ENCODE measurements around a stretch of chr19.

DNA sequence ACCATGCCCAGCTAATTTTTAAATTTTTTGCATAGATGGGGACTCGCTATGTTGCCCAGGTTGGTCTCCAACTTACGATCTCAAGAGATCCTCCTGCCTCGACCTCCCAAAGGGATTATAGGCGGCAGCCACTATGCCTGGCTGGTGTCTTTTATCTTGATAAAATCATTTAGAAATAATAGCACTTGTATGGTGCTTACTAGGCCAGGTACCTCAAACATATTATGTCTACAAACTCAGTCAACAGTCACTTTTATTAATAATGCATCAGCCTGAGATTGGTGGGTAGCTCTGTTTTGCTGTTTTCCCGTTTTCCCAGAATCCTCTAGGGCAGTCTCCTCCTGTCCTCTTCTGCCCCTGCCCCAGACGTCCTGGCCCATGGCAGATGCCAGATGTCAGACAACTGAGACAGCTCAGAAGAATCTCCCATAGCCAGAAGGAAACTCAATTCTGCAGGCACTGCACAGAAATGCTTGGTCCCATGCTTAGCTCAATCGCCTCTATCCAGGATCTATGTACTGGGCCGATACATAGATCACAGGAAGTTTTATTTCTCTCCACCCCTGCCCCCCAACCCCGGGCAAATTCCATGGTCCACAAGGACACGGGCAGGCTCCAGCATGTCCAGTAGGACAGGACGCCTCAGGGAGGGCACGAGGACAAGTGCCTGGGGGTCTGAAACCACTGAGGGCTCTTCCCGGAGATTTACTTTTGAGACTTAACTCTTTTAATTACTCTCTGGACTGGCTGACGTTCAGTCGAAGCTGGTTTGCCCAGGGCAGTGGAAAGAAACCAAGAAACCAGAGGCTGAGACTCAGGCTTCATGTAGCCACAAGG lies 4.9 kb downstream of the MBD3 start:
- RRBS: 51% methylated on average over 3 of the region's 15 CpGs

DNA sequence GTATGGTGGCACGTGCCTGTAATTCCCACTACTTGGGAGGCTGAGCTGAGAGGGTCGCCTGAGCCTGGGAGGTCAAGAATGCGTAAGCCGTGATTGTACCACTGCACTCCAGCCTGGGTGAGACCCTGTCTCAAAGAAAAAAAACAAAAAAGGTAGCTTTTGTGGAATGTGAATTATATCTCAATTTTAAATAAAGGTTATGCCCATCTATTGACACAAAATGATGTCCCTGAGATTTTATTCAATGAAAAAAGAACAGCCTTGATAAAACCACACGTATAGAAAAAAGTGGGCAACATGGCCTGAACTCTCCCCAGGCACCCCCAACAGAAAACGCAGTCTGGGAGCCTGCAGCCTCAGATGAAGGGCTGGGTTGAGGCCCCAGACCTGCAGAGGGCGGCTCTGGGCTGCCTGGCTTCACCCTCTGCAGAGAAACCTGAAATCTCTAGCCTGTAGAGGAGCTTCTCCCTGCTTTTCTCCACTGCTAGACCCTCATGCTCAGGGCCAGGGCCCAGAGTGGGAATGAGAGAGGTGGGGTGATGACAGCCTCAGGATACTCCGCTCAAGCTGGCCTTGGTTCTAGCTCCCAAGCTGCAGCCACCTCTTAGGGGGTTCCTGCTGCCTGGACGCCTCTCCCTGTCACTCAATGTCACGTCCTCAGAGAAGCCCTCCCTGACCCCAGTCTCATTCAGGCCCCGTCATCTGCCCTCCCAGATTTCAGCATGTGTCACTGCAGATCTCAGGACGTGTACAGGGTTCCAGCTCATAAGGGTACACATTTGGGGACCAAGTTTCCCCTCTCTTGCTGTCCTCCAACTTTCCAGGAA lies 2.0 kb downstream of the MBD3 start:
- RRBS: no CpG with 5 or more reads among the region's 12 CpGs

GRCh38 chr19:1839651-1840279 lies 8.5 kb downstream of the REXO1 start:
- RRBS: no CpG with 5 or more reads among the region's 17 CpGs

- RRBS: 90% methylated on average over 13 of the region's 37 CpGs
Measured at GRCh38 chr19:1854490-1854951, 6.2 kb upstream of the REXO1 start.

DNA sequence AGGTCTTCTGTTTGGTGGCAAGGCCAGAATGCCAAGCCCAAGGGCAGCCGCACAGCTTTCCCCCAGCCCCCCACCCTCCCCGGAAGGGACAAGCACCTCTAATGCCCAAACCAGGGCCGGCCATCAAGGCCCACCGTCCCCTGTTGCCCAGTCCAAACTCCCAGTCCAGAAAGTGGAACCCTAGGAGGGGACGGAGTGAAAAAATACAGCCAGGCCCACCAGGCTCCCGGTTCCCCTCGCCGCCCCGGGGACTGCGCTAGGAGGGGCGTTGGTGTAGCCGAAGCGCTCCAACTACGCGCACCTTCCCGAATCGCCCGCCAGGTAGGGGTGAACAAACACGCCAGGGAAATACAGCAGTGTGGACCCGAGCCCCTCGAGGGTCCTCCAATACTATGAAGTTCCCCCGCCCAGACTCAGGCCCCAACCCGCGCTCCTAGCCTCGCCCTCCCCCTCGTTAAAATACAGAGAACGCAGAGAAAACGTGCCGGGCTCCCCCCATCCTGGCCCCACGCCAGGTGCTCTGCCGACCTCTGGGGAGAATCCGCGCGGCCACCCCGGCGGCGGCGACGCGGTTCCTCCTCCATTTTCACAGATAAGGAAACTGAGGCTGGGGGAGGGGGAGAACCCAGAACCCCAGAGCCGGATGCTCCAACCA lies 1.2 kb downstream of the KLF16 start:
- RRBS: 2% methylated on average over 16 of the region's 41 CpGs

- RRBS: 75% methylated on average over 6 of the region's 16 CpGs
Measured at GRCh38 chr19:1883052-1883688, 2.1 kb downstream of the ABHD17A start.

- RRBS: 3% methylated on average over 9 of the region's 64 CpGs
Measured at GRCh38 chr19:1884678-1885398, 458 bp downstream of the ABHD17A start.

GRCh38 chr19:1967047-1967703 lies 26.2 kb downstream of the CSNK1G2 start:
- RRBS: 56% methylated on average over 10 of the region's 29 CpGs

DNA sequence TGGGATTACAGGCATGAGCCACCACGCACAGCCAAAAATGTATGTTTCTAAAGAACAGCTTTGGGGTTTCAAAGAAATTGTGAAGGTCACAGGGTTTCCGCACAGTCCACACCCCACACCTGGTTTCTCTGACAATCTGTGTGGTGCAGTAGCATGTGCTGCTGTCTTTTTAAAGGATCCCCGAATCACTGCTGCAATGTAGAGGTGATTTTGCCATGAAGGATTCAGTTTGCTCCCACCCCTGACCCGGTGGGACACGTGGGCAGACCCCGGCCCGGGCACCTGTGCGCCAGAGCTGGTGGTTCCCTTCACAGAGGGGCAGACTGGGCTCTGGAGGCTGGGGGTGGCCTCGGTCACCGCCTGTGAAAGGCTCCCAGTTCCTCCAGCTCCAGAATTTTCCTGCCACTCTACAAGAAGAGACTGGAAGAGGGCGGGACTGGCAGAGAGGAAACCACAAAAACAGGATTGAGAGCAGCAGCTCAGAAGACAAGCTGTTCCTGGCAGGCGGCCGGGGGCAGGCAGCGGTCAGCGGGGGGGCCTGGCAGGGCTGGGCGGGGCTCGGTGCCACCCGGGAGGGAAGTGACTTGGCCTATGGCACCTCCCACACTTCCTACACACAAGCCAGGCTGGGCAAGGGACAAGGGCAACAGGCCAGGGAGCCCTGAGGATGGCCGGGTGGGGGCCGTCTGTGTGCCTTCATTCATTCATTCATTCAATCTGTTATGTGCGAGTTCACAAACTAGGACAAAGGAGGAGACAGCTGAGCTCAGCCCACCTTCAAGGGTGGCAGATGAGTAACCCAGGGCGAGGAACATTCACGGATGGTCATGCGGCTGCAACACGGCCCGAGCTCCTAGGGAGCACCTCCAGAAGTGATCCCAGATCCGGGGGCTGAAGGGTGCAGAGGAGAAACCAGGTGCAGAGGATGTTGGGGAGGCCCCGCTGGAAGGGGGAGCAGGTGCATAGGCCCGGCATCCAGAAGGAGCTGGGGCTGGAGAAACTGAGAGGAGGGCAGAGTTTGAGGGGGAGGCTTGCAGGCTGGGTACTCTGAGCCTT lies 16.8 kb upstream of the BTBD2 start:
- RRBS: 22% methylated on average over 10 of the region's 29 CpGs

DNA sequence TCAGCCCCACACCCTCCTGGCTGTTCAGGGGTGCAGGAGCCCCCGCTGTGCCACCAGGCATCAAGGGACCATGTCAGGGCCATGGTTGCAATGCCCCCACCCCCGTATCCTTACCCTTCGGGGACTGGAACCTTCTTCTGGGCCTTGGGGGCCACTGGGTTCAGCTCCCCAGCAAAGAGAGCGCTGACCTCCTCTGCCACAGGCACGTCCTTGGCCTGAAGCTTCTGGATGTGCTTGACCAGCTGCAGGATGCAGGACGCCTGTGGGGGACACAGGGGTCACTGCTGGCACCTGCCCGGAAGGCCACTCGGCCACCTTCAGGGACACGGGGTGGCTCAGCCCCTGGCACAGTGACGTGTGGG lies 20.4 kb downstream of the IZUMO4 start:
- RRBS: no CpG with 5 or more reads among the region's 10 CpGs

- RRBS: 91% methylated on average over 6 of the region's 32 CpGs
Measured at GRCh38 chr19:2120795-2121405, 24.2 kb downstream of the IZUMO4 start.

GRCh38 chr19:2121596-2122214 lies 25.0 kb downstream of the IZUMO4 start:
- RRBS: 94% methylated on average over 4 of the region's 24 CpGs

- RRBS: no CpG with 5 or more reads among the region's 17 CpGs
Measured at GRCh38 chr19:2170138-2170733, 6.5 kb downstream of the DOT1L start.

DNA sequence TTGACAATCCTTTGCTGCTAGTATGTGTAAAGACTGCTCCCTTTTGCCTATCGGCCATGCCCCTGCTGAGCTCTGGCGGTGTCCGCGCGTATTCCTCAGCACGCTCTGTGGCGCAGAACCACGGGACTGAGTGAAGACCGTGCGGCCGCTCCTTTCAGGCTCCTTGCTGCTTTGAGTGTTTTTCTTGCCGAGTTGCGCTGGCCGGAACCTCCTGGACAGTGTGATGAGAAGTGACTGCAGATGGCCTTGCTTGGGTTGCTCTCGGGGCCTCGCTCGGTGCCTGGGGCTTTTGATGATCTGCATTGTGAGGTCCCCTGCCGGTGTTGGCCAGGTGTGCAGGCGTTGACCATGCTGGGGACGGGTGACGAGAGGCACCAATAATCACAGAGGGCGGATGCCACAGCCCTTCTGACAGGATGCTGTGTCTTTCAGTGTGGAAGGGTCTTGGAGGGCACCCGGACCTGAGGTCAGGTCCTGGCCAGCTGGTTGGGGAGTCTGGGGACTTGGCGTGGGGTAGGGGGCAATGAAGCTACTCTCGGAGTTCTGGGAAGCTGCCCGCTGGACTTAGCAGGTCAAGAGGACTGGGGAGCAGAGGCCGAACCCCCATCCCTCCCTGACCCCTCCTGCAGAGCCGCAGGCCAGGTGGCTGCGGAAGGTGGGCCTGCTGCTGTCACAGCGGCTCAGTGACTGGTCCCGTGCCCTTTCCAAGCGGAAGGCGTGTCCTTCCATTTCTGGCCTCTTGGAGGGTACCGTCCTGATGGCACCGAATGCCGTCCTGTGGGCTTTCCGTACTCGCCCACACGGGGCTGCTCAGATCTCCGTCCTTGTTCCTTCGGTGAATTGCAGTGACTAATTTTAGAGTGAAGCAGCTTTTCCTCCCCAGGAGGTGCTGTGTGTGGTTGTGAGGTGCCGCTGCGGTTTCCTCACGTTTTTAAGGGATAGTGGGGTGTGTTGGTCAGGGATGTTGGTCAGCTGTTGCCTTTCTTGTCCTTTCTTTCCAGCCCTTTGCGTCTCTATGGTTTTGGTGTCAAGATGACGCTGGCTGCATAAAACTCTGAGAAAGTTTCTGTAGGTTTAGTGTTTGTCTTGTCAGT lies 20.6 kb downstream of the DOT1L start:
- RRBS: 60% methylated on average over 1 of the region's 46 CpGs

GRCh38 chr19:2213196-2214128 lies 22.7 kb downstream of the PLEKHJ1 start:
- RRBS: no CpG with 5 or more reads among the region's 35 CpGs

- RRBS: 100% methylated on average over 4 of the region's 84 CpGs
Measured at GRCh38 chr19:2229417-2230715, 6.3 kb downstream of the PLEKHJ1 start.

- RRBS: no CpG with 5 or more reads among the region's 16 CpGs
Measured at GRCh38 chr19:2237203-2237606, 581 bp downstream of the SF3A2 start.

DNA sequence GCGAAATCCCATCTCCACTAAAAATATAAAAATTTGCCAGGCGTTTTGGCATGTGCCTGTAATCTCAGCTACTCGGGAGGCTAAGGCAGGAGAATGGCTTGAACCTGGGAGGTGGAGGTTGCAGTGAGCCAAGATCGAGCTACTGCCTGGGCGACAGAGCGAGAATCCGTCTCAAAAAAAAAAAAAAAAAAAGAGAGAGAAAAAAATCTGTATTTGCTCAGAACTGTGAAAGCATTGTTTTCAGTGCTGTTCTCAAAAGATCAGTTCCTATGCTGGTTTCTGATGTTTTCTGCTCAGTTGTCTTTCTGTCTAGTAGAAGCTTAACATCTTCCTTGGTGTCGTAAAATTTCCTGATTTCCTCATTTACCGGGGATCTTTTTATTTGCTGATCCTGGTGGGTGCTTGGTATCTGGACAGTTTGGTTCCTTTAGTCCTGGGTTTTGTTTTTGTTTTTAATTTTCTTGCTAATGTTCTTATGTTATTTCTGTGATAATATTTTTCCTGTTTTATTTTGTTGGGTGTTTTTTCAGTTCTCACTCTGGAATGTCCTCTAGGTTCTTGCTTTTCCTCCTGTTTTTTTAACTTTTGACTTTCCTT lies 2.7 kb downstream of the SF3A2 start:
- RRBS: no CpG with 5 or more reads among the region's 9 CpGs

DNA sequence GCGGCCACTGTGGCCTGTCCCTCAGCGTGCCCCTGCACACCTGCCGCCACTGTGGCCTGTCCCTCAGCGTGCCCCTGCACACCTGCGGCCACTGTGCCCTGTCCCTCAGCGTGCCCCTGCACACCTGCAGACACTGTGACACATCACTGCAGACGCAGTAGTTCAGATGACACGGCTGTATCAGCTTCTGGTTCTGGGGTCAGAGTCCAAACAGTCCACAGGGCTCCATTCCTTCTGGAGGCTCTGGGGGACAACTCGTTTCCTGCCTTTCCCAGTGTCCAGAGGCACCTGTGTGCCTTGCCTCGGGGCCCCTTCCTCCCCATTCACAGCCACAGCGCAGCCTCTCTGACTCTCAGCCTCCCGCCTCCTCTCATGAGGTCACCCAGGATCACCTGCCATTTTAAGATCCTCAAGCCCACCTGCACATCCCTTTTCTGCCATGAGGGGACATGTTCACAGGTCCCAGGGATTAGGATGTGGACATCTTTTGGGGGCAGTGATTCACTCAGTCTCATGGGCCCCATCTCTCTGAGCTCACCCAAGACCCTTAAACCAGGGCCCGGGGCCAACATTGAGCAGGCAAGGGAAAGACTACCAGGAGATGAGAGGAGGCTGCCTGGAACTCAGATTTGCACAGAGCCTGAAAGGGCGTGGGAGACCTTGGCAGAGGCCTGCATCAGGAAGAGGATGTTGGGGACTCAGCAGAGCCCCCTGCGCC lies 5.6 kb downstream of the SF3A2 start:
- RRBS: no CpG with 5 or more reads among the region's 15 CpGs

DNA sequence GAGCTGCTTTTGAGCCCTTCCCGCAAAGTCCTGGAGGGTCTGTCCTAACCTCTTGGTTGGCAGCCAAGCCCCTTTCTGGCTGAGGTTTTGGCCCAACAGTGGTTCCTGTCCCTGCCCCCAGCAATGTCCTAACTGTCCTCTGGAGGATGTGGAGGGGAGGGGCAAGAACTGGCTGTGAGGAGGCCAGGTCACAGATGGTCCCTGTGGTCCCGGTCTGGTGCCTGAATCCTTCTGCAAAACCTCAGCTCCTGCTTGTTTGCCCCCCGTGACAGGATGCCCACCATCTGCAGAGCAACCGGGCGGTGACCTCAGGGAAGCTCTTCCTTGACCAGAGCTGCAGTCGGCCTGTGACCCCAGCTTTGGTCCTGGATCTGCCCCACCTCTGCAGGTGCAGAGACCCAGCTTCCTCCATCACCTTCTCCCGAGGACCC lies 5.9 kb upstream of the PEAK3 start:
- RRBS: 76% methylated on average over 3 of the region's 7 CpGs